Frontal cortex (tissue), 2 donors: ENCODE data around the genes EIF3C and SULT1A4.

GRCh38 chr16:28192768-28193473 lies 18.8 kb downstream of the XPO6 start:
- RAMPAGE, long total RNA: no peak

DNA sequence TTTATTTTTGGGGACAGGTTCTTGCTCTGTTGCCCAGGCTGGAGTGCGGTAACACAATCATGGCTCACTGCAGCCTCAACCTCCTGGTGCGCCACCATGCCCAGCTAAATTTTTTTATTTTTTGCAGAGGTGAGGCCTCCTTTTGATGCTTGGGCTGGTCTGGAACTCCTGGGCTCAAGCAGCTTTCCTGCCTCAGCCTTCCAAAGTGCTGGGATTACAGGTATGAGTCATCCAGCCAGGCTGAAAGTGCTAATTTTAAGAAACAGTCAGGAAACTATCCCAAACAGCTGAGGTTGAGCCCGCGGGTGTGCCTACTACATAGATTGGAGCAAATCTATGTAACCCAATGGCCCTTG lies 726 bp upstream of the XPO6 start:
- RAMPAGE, long total RNA: no peak

DNA sequence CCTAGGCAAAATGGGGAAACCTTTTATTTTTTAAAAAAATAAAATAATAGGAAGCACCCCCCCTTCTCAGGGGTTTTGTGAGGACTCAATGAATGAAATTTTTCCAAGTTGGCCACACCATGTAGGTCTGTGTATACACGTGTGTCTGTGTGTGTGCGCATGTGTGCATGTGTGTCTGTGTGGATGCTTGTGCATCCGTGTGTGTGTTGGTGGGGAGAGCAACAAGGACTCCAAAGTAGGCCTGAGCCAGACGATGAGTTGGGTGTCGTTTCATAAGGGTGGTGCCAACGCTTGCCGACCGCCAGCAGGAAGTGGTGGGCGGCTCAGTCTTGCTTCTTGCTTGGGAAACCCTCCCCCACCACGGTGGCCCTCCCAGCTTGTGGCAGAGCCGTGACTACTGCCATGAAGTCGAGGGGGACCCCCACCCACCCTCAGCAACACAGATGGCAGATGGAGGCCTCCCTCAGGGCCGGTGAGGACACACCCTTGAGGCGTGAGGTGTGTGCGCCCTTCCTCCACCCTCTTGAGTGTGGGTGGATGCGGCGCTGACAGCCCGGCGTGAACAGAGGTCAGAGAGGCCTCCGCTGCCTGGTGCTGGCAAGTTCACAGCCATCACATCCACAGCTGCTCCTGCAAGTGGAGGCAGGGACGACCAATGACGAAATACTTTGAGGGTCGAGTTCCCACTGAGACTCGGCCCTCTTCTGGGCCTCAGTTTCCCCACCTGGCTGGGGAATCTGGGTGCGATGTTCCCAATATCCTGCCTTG lies 17.6 kb downstream of the SBK1 start:
- RAMPAGE, long total RNA: no peak

GRCh38 chr16:28711271-28711770 lies at the start of gene EIF3C:
TSS of gene EIF3C (plus strand) at chr16:28711464.
- RAMPAGE, long total RNA: no peak

DNA sequence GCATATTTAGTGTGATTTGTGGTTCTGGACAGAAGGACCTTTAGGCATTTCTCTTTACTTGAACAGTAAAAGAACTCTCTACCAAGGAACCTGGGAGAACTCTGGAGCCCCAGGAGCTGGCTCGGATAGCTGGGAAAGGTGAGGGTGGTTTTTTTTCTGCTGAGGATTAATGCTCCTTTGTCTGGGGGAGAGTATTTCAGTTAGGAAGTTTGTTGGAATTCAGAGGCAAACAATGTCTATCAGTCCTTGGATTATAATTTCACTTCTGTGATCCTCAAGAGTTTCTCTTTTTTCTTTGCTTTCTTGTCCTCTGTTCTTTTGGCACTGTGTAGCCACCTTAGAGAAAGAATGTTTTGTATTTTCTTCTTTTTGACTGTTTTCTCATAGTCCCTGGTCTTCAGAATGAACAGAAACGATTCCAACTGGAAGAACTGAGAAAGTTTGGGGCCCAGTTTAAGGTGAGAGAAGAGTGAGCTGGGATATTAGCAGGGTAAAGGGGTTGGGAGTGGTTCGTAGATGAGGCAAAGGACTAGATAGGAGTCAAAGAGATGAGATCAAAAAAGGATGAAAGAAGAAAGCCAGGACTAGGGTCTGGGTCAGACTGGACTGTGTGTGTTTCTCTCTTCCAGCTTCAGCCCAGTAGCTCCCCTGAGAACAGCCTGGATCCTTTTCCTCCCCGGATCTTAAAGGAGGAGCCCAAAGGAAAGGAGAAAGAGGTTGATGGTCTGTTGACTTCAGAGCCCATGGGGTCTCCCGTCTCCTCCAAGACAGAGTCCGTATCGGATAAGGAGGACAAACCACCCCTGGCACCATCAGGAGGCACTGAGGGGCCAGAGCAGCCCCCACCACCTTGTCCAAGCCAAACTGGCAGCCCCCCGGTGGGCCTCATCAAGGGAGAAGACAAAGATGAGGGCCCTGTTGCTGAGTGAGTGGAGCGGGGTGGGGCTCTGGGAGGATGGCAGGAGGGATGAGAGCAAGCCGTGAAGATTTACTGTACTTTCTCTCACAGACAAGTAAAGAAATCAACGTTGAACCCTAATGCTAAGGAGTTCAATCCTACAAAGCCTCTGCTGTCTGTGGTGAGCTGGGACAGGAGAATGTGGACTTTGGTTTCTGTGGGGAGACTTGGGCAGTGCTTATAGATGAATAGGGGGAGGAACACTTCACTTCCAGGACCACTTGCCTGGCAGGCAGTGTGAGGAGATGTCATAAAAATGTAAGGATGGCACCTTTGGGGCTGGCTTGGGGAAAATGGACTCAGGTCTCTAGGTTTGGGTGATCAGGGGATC lies 10.1 kb downstream of the ATXN2L start:
- RAMPAGE, long total RNA: no peak

GRCh38 chr16:28836141-28836693 lies 9.9 kb downstream of the TUFM start:
- RAMPAGE, long total RNA: no peak

- RAMPAGE, long total RNA: no peak
Measured at GRCh38 chr16:28869875-28870445, 6.3 kb downstream of the SH2B1 start.

GRCh38 chr16:28966751-28967361 lies 7.7 kb upstream of the SPNS1 start:
- RAMPAGE, long total RNA: no peak

GRCh38 chr16:29130067-29130660 lies 145.3 kb downstream of the LAT start:
- RAMPAGE, long total RNA: no peak

DNA sequence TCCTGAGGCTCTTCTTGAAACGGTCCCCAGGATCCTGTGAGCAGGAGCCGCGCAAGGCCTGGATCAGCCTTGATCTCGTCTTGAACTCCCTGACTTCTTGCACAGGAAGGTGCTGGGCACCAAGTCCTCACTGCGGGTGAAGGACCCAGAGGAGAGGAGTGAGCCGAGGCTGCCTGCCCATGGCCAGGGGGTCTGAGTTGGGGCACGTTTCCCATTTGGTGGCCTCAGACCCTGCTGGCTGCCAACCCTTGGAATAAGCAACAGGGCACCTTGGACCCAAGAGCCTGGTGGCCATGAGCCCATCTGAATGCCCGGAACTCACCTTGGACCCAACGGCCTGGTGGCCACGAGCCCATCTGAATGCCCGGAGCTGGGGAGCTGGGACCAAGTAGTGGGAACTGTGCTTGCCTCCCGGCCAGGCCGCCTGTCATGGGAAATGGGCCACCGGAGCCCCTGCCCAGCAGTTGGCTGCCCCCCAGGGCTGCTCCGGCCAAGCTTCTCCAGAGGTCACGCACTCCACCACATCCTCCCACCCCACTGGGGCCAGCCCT lies 146.0 kb downstream of the LAT start:
- RAMPAGE, long total RNA: no peak

DNA sequence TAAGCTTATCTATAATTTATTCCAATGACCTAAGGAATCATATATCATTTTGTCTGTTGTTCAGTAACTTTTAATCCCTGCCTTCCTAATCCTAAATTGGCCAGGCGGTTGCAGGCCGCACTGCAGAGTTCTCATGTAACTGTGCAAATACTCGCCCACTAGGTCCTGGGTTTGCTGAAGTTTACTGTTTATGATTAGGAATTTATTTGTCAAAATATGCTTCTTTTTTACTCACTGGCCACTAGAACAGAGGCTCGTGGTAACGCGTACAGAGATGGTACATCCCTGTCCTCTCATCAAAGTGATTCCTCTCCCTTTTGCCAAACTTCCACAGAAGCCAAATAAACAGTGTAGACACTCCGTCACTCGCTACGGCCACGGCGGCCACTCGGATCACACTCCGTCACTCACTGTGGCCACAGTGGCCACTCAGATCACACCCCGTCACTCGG lies 175.0 kb downstream of the LAT start:
- RAMPAGE, long total RNA: no peak

DNA sequence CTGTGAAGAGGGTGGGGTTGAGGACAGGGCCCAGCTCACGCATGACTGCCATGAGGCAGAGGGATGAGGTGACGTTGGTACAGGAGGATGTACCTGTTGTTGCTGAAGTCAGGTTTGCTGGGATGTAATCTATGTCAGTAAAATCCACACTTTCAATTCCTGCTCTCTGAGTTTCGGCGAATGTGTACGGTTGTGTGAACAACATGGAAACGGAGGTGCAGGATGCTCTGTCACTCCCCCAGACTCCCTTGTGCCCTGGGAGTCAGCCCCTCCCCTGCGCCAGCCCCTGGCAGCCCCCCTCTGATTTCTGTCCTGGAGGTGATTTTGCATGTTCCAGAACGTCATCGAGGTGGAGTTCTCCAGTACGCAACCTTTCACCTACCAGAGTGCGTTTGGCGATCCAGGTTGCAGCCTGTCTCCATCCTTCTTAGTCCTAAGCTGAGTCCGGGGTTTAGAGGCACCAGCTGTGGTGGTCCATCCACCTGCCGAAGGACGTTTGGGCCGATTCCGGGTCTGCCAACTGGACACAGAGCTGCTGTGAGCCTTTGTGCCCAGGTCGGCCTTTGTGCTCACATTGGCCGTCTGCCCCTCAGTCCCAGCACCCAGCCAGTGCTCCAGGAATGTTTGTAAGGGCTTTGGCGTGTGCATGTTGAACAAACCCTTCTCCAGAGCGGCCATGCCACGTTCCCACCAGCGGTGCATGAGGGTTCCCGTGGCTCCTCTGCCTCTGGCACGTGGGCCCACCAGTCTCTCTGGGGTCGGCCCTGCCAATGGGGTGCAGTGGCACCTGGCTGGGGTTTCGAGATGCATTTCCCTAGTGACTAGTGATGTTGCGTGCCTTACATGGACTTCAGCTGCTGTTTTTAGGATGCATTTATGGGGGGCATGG lies 203.1 kb downstream of the NPIPB11 start:
- RAMPAGE, long total RNA: no peak

- RAMPAGE, long total RNA: no peak
Measured at GRCh38 chr16:29255026-29255399, 151.5 kb downstream of the NPIPB11 start.

DNA sequence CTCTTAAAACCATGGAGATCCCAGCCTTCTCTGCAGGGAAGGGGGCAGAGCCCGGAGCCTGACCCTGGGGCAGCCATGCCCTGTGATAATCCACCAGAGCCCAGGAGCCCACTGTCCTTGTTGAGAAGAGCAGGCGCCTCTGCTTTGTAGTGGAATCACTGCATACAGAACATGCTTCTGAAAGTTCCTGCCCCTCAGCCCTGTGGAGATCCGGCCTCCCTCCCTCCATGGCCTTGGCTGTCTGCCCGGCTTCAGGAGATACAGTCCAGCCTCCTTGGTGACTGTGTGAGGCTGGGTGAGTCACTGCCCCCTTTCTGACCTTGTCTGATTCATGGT lies 141.3 kb downstream of the NPIPB11 start:
- RAMPAGE, long total RNA: no peak

DNA sequence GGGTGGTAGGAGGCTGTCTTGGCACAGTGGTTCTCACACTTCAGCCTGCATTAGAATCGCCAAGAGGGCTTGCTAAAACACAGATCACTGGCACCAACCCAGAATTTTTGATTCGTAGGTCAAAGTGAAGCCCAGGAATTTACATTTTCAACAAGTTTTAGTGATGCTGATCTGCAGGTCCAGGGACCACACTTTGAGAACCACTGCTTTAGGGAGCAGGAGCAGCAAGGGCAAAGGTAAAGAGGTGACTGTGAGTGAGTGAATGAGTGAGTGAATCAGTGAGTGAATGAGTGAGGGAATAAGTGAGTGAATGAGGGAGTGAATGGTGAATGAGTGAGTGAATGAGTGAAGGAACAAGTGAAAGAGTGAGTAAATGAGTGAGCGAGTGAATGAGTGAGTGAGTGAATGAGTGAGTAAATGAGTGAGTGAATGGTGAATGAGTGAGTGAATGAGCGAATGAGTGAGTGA lies 133.5 kb downstream of the NPIPB11 start:
- RAMPAGE, long total RNA: no peak

DNA sequence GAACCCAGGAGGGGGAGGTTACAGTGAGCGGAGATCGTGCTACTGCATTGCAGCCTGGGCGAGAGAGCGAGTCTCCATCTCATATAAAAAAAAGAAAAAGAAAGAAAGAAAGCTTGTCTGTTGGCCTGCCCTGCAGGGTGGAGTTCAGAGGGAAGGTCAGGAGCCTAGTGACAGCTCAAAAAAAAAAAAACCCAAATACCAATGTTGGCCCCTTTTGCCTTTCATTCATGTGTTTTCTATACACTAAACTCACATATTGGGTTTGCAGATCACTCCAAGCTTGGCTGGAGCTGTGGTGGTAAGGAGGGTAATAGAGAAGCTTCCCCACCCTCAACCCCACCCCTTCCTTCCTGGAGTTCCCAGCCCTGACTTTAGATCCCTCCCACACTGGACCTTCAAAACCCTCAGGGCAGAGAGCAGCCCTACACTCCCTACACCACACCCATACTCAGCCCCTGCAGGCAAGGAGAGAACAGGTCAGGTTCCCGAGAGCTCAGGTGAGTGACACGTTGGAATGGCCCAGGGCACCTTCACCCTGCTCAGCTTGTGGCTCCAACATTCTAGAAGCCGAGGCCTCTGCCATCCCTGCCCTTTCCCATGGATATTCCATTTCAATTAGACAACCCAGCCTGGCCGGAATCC lies at the start of gene SULT1A4:
Gene SULT1A4 (plus strand): TSS at position 425 of the 642 bp plus-strand sequence.
- RAMPAGE, long total RNA: no peak

DNA sequence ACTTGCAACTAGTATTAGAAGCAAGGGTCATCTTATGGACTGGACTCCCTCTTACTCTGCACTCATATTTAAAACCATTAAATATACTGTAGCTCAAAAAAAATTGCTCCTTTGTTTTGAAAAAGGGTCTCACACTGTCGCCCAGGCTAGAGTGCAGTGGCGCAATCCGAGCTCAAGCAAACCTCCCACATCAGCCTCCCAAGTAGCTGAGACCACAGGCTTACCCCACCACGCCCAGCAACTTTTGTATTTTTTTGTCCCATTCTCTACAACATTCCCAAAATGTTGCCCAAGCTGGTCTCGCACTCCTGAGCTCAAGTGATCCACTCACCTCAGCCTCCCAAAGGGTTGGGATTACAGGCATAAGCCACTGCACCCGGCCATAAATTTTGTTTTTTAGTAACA lies 91.0 kb upstream of the SPN start:
- RAMPAGE, long total RNA: no peak

DNA sequence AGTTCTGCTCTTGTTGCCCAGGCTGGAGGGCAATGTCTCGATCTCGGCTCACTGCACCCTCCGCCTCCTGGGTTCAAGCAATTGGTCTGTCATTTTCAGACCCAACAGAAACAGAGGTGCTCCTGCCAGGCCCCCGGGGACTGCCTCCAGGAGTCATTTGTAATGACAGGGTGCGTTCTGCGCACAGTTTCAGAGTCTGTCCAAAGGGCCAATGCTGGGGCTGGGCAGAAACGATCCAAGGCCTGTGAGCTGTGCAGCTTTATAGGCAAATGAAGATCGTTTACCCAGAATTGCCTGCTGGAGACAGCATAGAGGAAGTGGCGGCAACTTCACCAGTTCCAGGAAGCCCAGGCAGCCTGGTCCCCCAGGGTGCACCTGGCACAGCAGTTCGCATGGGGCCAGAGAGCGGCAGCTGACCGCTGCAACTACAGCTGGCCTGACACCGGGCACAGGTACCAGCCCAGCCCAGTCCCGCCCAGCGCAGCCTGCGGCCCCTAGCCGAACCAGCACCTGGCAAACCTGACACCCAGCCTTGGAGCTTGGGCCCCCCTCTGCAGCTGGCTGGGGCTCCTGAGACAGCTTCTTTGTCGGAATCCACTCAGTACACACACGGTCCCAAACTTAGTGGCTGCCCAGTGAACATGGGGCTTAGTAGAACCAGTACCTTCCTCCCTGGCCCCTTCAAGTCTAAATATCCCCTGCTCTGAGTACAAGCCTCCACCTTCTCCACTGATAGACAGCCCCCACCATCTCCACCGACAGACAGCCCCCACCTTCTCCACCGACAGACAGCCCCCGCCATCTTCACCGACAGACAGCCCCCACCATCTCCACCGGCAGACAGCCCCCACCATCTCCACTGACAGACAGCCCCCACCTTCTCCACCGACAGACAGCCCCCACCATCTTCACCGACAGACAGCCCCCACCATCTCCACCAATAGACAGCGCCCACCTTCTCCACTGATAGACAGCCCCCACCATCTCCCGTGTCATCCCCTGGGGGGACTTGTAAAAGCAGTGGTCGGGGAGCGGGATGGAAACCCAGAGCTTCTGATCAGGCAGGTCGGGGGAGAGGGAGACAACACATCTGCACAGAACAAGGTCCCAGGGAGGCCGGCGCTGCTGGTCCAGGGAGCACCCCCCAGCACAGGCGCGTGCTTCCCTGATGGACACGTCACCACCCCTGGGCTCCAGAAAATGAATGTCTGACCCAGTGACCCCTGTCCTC lies 62.7 kb upstream of the SPN start:
- RAMPAGE, long total RNA: no peak

GRCh38 chr16:29697186-29697809 lies 18.3 kb downstream of the QPRT start:
- RAMPAGE, long total RNA: no peak

DNA sequence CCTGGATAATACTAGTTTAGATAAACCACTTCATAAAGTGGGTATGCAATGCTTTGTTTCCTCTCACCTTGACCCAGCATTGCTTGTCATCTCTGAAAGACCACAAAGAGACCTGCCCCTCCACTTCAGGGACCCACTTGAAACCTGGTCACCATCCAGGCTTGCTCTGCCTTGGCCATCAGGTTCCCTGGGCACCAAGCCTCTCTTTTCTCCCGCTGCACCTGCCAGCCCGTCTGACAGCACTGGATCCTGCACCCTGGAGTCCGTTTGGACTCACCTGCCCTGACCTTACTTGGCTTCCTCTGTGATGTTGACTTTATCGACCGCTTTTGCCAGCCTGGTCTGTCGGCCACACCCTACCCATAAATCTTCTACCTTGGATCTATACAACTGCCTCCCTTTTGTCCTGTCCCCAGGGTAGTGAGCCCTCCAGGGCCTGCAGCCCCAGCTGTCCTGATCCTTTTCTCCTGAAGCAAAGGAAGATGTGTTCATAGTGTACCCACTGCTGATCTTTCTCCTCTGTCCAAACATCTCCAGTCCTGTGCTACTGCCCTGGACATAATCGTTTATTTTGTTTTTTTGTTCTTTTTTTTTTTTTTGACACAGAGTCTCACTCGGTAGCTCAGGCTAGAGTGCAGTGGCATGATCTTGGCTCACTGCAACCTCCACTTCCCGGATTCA lies 12.6 kb upstream of the ZG16 start:
- RAMPAGE, long total RNA: no peak